GM23248 (cell line): ENCODE measurements around a stretch of chr18.

- RAMPAGE, long total RNA = no peak
Observed at GRCh38 chr18:3213475-3213972, 6.2 kb downstream of the MYOM1 start.

DNA sequence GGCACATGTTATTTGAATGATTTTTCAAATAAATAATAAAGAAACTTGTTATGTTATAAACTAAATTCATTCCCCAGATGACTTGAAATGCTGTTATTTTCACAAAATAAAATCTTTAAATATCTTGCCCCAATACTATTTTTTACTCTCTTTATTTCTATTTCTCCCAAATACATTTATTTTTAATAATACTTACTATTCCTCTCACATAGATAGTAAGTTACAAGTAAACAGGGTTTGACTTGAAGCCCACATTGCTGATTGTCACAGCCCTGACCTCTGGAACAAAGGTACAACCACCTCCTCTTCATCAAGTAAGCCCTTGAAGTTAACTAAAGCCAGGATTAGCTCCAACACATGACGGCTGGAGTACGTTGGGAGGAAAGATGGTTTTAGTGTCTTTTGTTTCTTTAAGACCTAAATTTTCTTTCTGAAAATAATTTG lies 1.0 kb downstream of the MYOM1 start:
- RAMPAGE, long total RNA = no peak

GRCh38 chr18:3220869-3221148 lies 1.0 kb upstream of the MYOM1 start:
- RAMPAGE, long total RNA = no peak

DNA sequence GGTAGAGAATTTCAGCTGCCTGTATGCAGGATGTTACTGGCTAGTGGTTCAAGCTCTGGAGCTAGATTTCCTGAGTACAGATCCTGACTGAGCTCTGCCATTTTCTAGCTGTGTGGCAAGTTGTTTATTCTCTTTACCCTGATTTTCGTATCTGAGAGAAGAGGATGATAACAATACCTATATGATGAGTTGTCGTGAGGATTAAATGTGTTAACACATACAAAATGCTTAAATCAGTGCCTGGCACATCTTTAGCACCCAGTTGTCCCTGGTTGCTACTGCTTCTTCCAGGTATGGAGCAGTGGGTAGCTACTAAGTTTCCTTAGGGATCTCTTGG lies 1.8 kb downstream of the MYL12B start:
- RAMPAGE, long total RNA = no peak

- RAMPAGE, long total RNA = no peak
Observed at GRCh38 chr18:3282018-3282310, 20.0 kb downstream of the MYL12B start.

DNA sequence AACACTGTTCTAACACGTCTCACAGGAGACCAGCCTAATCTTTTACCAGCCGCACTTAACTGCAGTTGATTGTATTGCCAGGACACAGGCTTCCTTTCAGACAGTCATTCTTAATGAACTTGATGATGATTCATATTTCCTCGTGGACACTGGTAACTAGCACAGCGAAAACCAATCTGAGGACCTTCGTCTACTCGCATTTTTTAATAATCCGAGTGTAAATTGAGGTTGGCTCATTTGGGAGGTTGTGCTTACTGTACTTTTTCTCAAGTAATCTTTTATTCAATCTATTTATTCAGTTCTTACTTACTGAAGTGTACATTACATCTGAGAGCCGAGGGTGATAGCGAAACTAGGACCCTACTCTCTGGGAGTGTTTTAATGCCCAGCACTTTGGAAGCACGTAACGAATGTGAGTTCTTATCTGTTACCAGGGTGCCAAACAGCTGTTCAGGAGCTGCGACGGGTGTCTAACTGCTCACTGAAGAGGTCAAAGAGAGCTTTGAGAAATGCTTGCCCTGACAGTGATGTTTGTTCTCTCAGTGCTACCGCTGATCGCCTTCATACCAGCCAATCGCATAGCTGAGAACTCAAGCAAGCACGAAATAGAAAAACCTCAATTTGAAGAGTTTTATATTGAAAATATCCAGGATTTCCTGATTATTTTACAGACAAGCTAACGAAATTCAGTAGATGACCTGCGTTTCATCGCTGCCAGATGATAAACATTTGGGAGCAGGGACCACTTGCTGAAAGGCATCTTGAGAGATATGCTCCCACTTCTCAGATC lies 20.9 kb downstream of the MYL12B start:
- RAMPAGE, long total RNA = no peak

DNA sequence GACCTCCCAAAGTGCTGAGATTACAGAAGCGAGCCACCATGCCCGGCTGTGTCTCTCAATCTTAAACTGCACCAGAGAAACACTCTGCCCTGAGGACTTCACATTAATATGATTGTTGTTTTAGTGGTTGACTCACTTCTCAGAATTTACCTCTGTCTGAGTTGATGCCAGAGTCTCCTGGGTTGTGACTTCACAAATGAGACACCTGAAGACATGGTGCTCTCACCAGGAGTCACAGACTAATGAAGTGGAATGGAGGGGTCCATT lies 61.0 kb upstream of the TGIF1 start:
- RAMPAGE, long total RNA = no peak

- RAMPAGE, long total RNA = no peak
Observed at GRCh38 chr18:3446566-3447018, 3.4 kb upstream of the TGIF1 start.

- RAMPAGE, long total RNA = no peak
Observed at GRCh38 chr18:3447432-3447976, 2.5 kb upstream of the TGIF1 start.

GRCh38 chr18:3453295-3454401 lies 3.7 kb downstream of the TGIF1 start:
- RAMPAGE, long total RNA = no peak

- RAMPAGE, long total RNA = no peak
Observed at GRCh38 chr18:3593288-3594034, 143.5 kb downstream of the TGIF1 start.

GRCh38 chr18:3595411-3596196 lies 145.6 kb downstream of the TGIF1 start:
- RAMPAGE, long total RNA = no peak

GRCh38 chr18:3602848-3603299 lies 152.9 kb downstream of the TGIF1 start:
- RAMPAGE, long total RNA = no peak

DNA sequence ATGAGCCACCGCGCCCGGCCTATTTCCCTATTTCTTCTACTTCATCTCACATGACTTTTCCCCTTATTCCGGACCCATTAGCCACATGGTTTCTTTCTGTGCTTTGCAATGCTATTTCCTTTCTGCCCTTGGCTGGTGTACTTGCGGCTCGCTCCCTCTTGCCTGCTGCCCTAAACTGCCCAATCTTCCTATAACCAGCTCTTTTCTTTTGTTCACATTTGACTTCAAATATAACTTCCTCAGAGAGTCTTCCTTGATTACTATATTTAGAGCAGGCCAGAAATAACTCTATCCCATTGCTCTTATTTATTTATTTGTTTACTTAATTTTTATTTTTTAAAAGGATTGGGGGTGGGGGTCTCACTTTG lies 209.9 kb downstream of the TGIF1 start:
- RAMPAGE, long total RNA = no peak

DNA sequence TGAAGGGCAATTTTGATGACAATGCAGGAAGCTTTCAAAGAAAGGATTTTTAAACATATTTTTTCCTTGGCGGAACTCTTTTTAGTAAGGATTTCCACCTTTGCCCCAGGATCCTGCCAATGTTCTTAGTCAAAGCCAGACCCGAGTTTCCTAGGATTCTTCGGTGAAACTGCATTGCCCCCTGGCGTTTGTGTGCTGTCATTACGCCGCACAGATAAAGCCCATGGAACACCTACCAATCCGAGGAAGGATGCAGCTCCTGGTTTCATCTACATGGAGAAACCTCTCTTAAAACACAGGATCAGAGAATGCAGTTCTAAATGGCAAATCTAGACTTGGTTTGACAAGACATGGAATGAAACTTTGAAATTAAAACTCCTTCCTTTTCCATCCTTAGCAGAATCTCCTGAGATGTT lies 216.3 kb downstream of the TGIF1 start:
- RAMPAGE, long total RNA = no peak

- RAMPAGE, long total RNA = no peak
Observed at GRCh38 chr18:3795017-3795311, 345.0 kb downstream of the TGIF1 start.

GRCh38 chr18:3910469-3911248 lies 460.7 kb downstream of the TGIF1 start:
- RAMPAGE, long total RNA = no peak

DNA sequence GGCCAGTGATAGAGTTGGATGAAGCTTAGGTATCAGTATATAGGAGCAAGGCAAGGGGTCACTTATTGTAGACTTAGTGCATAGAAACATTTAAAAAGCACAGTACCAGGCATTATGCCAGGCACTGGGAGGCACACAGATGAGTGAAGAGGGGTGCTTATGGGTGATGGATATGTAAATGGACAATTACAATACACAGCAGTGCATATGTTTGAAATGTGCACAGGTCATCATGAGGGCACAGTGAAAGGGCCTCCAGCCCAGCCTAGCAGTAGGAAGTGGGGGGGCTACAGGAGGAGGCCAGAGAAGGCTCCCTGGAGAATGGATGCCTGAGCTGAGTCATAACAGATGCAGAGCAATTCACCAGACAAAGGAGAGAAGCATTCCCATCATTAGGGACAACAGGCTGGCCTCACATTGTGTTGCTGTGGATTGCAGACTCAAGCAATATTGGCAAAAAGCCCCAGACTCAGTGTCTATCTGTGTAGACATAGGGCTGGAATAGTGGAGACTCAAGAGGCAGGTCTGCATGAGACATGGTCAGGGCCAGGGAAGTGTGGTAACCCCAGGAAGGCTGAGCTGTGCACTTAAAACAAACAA lies 330.0 kb downstream of the DLGAP1 start:
- RAMPAGE, long total RNA = no peak

DNA sequence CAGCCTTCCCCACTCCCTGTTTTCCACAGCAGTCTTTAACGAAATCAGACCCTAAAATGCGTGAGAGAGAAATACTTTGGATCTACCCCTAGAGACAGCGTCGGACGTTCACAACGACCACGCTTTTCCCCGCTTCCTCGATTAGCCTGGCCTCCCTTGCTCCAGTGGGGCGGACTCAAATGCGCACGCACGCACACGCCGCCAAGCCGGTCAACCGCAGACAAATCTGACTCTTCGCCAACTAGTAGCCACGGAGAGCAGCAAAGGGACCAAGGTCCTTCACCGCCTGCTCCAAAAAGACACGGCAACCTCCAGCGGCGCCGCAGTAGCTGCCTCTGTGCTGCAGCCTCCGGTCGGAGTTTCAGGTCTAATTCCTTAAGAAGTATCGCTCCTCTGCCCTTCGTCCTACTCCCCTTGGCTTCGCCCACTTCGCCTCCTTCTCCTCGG lies 887 bp downstream of the AKAIN1 start:
- RAMPAGE, long total RNA = no peak

DNA sequence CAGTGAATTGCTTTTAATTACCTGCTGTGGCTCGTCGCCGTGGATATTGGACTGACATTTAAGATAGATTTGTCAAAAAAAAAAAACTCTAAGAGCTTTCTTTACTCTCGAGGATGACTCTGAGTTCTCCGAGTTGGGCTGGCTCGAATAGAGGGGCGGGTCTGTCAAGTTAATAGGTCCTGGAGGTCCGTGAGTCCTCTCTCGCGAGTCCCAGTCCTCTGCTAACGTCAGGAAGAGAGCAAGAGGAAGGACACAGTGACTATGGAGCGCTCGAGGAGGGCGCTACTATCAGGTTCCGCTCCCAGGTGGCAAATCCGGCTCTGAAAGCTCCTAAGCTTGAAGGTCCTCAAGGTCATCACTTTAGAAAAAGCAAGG lies 361 bp upstream of the AKAIN1 start:
- RAMPAGE, long total RNA = no peak